HTERT-HM (cell line): ENCODE measurements around the gene RHOB.

- RRBS: no CpG with 5 or more reads among the region's 7 CpGs
Measured at GRCh38 chr2:20155888-20156652, 68.9 kb downstream of the SDC1 start.

DNA sequence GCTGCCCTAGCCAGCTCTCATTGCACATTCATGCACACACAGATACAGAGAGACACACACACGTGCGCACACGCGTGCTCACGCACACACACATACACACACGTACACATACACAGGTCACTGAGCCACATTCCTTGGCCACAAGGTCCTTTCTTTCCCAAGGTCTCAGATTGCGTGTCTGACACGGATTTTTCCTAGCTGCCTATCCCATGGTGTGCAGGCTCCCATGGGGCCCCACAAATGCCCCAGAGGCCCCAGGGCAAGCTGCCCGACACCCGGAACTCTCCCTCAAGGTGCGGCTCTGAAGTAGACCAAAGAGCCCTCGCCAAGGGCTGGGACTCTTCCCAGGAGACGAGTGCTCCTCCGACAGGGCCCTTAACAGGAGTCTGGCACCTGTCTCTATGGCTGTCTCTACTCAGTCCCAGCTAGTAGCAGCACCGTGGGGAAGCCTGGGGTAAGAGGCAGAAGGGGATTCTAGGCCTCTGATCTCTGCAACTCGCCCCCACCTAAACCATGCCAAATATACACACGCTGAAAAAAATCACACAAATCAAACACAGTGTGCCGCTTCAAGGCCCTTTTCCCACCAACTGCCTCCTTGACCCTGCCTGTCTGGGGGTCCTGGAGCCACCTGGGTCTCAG lies 46.6 kb downstream of the SDC1 start:
- RRBS: no CpG with 5 or more reads among the region's 18 CpGs

DNA sequence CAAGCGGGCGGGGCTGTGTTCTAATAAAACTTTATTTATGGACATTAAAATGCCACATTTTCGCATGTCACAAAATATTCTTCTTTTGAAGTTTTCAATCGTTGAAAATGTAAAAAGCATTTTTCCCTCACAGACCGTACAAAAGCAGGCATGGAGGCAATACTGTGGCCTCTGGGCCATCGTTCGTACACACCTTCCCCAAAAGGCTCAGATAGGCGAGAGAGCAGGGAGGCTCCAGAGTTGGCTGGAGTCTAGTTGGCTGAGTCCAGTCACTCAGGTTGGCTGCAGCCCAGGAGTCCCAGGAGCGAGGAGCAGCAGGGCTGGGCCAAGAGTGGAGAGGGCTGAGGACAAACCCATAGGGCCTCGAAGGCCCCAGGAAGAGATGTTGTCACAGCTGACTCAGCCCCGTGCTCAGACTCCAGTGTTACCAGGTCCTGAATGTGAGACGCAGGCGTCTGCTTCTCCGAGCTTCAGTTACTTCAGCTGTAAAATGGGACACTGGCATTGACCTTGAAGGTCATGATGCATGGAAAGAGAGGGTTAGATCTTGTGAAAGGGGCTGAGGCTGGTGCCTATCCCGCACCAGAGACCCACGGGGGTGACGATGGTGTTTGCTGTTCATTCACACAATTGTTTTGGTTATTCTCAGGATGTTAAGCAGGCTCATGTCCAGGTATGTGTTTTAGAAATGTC lies 42.4 kb downstream of the SDC1 start:
- RRBS: no CpG with 5 or more reads among the region's 17 CpGs

DNA sequence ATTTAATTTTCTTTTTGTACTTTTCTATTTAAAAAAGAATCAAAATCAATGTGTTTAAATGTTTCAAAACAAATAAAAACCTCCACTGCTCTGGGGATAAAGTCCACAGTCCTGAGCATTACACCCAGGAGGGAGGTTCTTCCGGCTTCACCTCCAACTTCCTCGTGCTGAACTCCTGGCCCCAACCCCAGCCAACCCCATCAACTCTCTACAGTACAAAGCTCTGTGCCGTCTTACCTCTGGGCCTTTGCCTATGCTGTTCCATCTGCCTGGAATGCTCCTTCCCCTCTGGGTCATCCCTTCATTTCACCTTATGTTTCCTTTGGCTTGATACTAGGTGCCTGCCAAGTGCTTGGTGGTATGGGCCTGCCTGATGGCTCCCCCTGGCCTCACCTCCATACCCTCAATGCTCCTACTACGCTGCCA lies 28.9 kb downstream of the SDC1 start:
- RRBS: no CpG with 5 or more reads among the region's 4 CpGs

- RRBS: 47% methylated on average over 4 of the region's 17 CpGs
Measured at GRCh38 chr2:20196514-20197213, 28.3 kb downstream of the SDC1 start.

DNA sequence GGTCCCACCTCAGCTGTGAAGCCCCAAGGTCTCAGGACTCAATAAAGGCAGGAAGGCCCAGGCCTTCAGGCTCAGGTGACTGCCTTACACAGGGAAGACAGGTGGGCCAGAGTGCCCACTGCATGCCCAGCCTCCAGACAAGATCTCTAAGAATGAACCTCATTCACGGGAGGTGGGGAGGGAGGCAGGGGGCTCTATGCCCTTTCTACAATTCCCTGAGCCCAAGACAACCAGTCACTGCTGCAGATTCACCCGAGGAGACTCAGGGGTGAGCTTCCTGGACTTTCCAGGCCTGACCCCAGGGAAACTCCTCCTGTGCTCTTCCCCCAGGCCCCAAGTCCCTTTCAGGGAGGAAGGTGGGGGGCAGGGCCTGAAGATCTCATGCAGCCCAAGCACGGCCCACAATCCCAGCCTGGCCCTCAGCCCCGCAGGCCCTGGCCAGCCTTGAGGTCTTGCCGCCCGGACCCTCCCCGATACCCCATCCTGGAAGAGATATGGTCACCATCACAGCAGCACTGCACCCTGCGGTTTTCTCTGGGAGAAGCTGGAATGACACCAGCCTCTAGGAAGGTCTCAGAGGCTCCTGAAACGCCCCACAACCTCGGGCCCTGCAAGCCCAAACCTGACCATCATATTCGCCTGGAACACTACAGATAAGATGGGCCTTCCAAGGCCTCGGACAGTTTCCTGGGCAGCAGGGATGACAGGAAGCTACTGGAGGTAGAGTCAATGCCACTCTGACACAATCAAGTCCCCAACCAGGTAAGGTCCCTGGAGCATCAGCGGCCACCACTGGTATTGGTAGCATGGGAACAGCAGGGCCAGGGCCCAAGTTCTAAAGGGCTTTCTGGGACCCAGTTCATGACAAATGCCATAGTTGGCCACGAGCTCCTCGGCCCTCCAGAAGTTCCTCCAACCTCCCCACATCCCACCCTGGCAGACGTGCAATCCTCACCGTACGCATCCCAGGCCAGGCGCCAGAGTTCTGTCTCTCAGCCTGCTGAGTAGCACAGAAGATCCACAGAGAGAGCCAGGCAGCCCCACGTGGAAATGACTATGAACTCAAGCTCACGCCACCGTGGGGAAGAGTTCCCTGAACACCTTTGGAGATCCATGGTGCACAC lies 8.7 kb downstream of the SDC1 start:
- RRBS: no CpG with 5 or more reads among the region's 22 CpGs

- RRBS: no CpG with 5 or more reads among the region's 5 CpGs
Measured at GRCh38 chr2:20235961-20236498, 11.1 kb upstream of the SDC1 start.

- RRBS: no CpG with 5 or more reads among the region's 3 CpGs
Measured at GRCh38 chr2:20248680-20249347, 23.9 kb upstream of the SDC1 start.

GRCh38 chr2:20327185-20327583 lies 23.5 kb downstream of the PUM2 start:
- RRBS: no CpG with 5 or more reads among the region's 1 CpG

DNA sequence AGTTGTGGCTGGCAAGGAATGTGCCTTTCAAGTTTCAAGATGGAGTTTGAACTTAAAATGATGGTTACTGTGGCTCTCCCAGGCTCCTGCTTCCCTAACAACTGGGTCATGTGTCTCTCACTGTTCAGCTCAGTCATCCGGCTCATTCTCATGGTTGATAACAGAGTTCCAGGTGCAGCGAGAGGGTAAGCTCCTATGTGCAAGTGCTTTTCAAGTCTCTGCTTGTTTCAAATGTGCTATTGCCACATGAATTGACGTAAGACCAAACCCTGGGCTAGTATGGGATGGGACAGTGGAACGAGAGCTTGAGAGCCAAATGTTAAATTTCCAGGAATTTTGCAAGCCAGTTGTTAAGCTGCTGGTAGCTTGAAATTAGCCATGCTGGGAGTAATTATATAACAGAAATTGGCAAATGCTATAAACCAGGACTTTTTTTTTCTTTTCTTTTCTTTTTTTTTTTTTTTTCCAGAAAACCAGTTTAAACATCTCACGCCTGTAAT lies 19.6 kb upstream of the PUM2 start:
- RRBS: no CpG with 5 or more reads among the region's 5 CpGs

GRCh38 chr2:20424647-20425481 lies 22.0 kb upstream of the RHOB start:
- RRBS: no CpG with 5 or more reads among the region's 12 CpGs

DNA sequence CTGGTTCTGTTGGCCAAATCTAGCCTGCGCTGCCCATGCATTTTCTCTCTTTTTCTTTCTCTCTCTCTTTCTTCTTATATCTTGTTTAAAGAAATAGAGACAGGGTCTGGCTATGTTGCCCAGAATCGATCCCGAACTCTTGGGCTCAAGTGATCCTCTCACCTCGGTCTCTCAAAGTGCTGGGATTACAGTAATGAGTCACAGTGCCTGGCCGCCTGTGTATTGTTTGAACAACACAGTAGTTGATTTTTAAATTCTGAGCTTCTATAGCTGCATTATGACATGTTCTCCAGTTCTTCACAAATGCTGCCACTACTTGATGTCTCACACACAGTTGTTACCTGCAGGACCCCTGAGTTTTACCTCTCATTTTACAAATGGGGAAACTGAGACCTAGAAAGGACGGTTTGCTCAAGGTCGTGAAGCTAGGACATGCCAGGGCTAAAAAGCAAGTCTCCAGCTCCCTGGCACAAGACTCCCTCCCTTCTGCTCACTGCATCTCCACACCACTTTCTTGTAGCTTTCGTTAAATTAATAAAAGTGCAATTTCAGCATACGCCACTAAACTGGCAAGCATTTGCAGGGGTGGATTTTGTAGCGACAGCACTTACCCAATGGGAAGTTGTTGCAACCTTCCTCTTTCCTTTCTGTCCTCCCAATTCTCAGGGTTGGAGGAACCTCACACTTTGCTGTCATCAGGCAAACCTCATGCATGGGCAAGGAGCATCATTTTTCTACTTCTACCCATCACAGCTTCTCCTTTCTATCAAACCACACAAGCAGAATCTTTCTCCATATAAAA lies 7.6 kb upstream of the RHOB start:
- RRBS: no CpG with 5 or more reads among the region's 10 CpGs

- RRBS: under 1% methylated on average over 19 of the region's 22 CpGs
Measured at GRCh38 chr2:20446996-20447242, at the start of gene RHOB. RHOB (plus strand) TSS chr2:20447074.

DNA sequence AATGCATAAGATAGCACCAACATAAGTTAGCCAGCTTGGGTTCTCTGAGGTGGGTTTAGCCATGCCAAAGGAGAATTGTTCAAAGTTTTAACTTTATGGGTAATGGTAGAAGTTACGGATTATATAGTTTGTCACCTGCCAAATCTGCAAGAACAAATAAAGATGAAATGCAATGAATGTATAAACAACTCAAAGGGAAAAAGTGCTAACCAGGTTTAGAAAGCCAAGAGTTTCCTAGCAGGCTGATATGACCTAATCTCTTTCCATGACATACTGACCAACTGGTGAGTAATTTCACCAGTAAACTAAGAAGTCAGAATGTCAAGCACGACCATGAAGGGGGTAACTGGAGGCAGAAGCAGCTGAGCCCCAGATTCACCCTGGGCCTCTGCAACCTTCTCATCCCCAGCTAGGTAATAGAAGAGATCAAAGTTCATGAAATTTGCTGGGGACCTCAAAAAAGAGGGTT lies 10.1 kb downstream of the RHOB start:
- RRBS: no CpG with 5 or more reads among the region's 2 CpGs

DNA sequence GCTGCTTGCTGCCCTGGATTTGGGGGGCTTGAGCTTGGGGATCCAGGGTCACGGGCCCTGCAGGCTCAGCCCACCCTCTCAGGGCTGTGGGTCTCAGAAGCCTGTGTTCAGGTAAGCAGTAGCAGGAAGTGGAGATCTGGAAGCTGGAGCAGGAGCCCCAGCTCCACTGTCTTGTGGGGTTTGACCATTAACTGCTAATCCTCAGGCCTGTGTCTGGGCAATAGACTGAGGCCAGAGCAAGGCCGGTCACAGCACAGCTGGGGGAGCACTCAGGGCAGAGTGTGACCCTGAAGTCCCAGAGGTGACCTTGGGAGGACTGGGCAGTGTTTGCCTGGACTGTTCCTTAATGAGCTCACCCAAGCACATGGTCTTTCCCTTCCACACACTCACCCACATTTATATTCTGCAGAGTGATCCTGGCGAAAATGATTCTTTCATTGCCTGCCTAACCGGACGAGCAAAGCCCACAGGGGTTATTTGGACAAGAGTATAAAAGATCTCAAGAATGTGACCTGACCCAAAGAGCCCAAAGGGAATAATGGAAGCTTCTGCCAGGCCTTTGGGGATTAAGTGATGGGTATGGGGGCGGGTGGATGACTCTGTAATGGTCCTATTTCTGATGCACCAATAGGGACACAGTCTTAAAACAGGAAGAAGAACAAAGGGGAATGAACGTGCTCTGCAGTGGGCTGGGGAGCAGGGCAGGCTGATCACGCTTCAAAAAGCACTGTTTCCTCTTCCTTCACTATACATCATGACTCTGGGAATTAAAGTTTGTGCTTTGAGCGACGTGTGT lies 27.3 kb downstream of the RHOB start:
- RRBS: no CpG with 5 or more reads among the region's 10 CpGs

DNA sequence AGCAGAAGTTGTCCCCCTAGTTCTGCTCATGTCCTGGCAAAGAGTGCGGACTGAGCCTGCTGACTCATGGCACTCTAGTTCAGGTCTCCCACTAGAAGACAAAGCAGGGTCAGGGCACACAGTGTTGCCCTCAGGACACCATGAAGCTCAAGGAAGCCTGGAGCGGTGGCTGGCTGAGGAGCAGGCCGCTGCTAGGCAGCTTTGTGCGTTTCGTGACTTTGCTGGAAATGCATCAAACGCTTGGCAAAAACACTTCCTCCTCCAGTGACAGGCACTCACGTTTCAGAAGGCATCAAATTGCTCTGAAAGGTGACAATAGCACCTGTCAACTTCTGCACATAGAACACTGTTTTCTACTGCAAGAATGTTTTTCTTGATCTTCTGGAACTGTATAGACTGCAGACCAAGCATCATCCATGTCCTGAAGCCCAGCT lies 49.7 kb downstream of the RHOB start:
- RRBS: no CpG with 5 or more reads among the region's 7 CpGs

GRCh38 chr2:20539876-20540607 lies 93.2 kb downstream of the RHOB start:
- RRBS: 20% methylated on average over 3 of the region's 24 CpGs

GRCh38 chr2:20571116-20571842 lies 79.6 kb downstream of the HS1BP3 start:
- RRBS: 63% methylated on average over 2 of the region's 14 CpGs

DNA sequence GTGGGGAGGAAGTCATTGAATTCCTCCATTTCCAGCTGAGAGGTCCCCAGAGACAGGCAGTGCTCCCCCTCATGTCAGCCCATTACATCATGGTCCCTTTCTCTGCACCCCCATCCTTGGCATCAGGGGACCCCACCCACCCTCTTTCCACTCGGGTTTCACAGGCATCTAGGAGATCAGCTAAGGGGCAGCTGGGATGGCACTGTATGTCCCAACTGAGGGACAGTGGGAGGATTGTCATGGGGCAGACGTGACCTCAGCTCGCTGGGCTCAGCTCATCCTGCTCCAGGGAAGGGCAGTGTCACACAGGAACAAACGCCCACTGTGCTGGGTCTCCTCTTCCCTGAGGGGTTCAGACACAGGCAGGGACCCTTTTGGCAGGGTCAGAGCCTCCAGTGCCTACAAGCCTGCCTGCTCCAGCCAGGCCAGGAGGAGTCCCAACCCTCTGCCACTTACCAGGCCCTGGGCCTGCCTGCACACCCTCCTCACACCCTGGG lies 68.3 kb downstream of the HS1BP3 start:
- RRBS: no CpG with 5 or more reads among the region's 4 CpGs

GRCh38 chr2:20596921-20597624 lies 53.8 kb downstream of the HS1BP3 start:
- RRBS: no CpG with 5 or more reads among the region's 7 CpGs